Right atrium auricular region (tissue), 2 donors: ENCODE measurements around the genes KRTAP13-1, KRTAP20-3 and MIS18A.

GRCh38 chr21:28822754-28823514 is 62.2 kb downstream of the N6AMT1 start:
- PRO-cap = unidirectional peak, minus-strand start at chr21:28822933; bidirectional peak, plus-strand start at chr21:28823278, minus-strand start at chr21:28823104
- RAMPAGE, long total RNA, 2 experiments = no peak in any of the 2 experiments

DNA sequence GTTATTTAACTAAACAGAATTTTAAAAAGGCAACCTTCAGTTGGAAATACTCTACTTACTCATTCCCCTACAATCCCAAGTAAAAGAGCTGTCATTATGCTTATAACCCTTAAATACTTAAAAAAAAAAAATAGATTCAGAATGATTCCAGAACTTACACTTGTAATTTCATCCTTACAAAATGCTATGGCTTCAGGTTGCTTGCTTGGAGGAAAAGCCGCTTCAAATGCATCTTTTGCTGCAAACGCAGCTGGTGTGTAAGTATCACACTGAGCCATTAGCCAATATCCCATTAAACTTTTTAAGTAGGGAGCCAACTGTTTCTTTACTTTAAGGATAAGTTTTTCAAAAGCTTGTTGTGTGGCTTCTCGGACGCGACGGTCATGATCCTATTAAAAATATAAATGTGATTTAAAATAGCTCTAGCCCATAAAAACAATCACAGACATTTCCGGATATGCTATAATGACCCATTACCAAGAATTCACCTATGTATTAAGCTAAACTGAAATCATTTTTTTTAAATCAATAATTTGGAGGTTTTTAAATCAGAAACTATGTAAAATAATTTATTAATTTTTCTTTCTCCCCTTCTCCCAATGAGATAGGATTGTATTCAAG is 8.0 kb downstream of the LTN1 start:
- PRO-cap = no peak
- RAMPAGE, long total RNA, 2 experiments = no peak in any of the 2 experiments

- PRO-cap = bidirectional peak, plus-strand start at chr21:29181914, minus-strand start at chr21:29181907
- RAMPAGE, long total RNA, 2 experiments = no peak in any of the 2 experiments
Measured at GRCh38 chr21:29181713-29182061, 51.2 kb downstream of the MAP3K7CL start.

- PRO-cap = bidirectional peak, plus-strand start at chr21:29182434, minus-strand start at chr21:29182312
- RAMPAGE, long total RNA, 2 experiments = no peak in any of the 2 experiments
Measured at GRCh38 chr21:29182062-29182516, 51.6 kb downstream of the MAP3K7CL start.

- PRO-cap = no peak
- RAMPAGE, long total RNA, 2 experiments = no peak in any of the 2 experiments
Measured at GRCh38 chr21:29187955-29188370, 57.5 kb downstream of the MAP3K7CL start.

DNA sequence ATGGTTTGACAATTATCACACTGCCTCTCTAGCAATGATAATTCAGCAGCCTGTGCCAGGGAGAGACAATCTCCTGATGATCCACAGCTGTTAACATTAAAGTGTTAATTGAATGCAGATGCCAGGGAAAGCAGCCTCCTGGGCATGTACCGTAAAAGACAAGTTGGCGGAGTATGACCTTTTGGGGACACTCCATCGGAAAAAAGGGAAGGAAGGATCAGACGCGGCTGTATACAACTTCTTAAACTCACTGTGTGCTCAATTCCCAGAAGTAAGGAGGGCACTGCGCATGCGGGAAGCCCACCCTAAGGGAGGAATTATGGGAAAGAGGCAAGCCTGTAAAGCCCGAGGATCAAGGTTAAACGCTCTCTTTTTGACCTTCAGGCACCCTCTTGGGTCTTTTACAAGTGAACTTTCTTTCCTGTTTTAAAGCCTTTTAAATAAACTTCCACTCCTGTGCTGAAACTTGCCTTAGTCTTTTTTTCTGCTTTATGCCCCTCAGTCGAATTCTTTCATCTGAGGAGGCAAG is 62.7 kb downstream of the MAP3K7CL start:
- PRO-cap = no peak
- RAMPAGE, long total RNA, 2 experiments = start-site peak on the plus strand in 1 of 2 experiments, centred at position 338 of the sequence, 106 reads per replicate

DNA sequence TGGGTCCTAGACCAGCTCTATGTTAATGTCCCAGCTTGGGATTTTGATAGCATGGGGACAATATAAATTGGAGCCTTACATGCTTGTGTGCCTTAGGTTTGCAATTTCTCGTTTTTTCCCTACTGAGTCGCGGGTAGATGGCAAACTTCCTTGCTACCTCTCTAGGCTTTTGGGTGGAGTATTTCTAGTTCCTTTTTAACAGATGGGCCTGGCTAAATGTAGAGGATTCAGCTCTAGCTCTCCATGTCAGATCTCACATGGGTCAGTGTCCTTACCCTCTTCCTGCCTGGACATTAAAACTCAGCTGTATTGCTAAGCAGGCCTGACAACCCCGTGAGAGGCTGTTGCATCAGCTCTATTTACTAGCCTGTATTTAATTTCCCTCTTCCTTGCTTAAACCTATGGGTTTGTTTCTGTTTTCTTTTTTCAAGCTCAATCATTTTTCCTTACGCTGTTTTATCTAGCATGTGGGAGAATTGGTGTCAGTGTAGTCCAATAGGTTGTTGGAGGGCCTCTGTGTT is 79.6 kb upstream of the BACH1 start:
- PRO-cap = no peak
- RAMPAGE, long total RNA, 2 experiments = no peak in any of the 2 experiments

DNA sequence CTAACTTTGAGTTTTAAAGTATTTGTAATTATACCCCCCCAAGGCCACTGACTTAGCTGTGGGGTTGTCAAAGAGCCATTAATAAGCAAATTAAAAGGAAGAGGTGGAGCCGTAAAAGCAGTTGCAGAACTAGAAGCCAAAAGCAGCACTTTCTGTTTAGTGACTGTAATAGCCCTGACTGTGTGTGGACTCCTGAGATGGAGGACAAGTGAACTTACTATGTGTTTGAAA is 61.3 kb upstream of the BACH1 start:
- PRO-cap = no peak
- RAMPAGE, long total RNA, 2 experiments = no peak in any of the 2 experiments

DNA sequence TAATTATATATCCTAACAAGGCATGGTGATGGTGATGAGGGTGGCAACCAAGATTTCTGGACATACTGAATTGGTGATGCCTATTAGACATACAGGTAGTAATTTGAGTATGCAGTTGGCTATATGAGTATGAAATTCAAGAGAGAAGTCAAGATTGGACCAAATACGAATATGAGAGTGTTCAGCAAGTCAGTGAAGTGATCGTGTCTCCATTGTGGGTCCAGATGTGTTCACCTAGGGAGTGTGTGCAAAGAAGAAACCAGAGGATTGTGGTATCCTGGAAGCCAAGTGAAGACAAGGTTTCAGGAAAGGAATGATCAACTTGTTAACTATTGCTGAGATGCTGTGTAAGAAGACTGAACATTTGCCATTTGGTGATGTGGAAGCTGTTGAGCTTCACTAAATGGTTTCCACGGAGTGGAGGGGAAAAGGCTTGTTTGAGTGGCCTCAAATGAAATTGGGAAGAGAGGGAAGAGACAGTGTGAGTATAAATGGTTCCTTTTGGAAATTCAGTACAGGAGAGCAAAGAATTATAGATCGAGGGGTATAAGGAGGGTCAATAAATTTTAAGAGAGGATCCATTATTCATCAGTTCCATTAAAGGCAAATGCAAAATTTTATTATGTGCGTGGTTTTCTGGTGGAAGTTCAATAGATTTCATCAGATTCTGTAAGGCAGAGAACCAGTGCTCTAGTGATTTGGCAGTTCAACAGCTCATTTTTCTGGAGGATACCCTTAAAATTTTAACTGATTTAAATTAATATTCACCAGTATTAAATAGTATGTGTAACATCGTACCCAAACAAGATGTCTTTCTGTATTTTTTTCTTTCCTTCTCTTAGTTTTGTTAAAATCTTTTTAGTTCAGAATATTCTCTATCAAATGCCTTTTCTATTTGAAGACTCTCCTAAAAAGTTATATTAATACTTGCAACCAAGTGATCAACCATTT is 11.9 kb downstream of the BACH1 start:
- PRO-cap = no peak
- RAMPAGE, long total RNA, 2 experiments = no peak in any of the 2 experiments

- PRO-cap = no peak
- RAMPAGE, long total RNA, 2 experiments = no peak in any of the 2 experiments
Measured at GRCh38 chr21:29650308-29650854, 289.4 kb downstream of the GRIK1 start.

DNA sequence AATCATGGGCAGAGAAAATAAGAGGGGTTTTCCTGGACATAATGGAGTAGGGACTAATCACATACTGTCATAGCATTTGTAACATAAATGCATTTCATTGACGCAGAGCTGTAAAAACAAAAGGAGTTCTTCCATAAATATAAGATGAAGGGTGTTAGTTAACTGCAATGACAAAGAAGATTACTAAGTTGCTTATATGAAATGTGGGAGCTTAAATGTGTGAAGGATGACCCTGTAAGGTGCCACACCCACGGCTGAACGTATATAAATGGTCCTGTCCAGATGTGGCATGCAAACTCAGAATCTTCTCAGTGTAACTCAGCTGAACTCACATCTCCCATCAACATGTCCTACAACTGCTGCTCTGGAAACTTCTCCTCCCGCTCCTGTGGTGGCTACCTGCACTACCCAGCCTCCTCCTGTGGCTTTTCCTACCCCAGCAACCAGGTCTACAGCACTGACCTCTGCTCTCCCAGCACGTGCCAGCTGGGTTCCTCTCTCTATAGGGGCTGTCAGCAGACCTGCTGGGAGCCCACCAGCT is at the start of gene KRTAP13-1:
Gene KRTAP13-1, plus strand, starts transcription at position 290 of the 541 bp plus-strand sequence.
- PRO-cap = no peak
- RAMPAGE, long total RNA, 2 experiments = no peak in any of the 2 experiments

GRCh38 chr21:30408569-30409462 is 13.0 kb downstream of the KRTAP13-1 start:
- PRO-cap = no peak
- RAMPAGE, long total RNA, 2 experiments = no peak in any of the 2 experiments

DNA sequence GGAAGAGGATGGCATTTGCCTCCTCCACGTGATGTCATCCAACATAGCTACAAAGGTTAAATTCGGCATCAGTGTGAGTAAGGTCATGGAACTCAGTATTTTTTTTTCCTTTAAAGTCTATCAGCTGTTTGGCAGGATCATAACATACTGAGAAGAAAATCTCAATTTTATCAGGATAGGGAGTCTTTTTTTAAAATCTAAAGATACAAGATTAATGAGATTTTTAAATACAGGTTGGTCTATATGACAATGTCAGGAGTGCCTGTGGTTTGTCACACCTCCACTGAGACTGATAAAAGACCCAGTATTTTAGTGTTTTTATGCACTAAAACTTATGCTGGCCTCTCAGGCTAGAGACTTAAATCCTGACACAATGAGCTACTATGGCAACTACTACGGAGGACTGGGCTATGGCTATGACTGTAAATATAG is at the start of gene KRTAP20-3:
Gene KRTAP20-3, plus strand, starts transcription at position 349 of the 432 bp plus-strand sequence.
- PRO-cap = no peak
- RAMPAGE, long total RNA, 2 experiments = no peak in any of the 2 experiments

DNA sequence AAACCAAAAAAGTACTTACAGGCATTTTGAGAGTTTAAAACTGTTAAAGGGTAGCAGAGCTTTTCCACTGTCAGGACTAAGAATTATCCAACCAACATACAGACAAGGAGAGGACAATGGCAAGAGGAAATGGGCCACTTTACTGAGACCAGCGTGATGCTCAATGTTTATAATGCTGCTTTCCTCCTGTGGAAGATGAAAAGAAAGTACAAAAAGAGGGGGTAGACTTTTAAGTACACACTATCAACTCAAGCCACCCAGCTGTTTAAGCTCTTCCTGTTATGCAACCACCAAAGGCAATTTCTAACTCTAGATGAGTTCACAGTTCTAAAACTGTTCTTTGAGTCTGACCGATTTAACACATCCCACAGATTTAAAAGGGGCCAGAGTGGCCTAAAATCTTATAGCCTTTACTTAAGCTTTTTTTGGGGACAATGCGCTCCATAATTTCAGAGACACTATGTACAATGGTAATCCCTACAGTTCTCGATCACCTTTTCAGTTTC is 120.9 kb upstream of the KRTAP19-8 start:
- PRO-cap = no peak
- RAMPAGE, long total RNA, 2 experiments = no peak in any of the 2 experiments

- PRO-cap = bidirectional peak, plus-strand start at chr21:31371315, minus-strand start at chr21:31371041
- RAMPAGE, long total RNA, 2 experiments = no peak in any of the 2 experiments
Measured at GRCh38 chr21:31370814-31371091, 26.7 kb upstream of the TIAM1 start.

DNA sequence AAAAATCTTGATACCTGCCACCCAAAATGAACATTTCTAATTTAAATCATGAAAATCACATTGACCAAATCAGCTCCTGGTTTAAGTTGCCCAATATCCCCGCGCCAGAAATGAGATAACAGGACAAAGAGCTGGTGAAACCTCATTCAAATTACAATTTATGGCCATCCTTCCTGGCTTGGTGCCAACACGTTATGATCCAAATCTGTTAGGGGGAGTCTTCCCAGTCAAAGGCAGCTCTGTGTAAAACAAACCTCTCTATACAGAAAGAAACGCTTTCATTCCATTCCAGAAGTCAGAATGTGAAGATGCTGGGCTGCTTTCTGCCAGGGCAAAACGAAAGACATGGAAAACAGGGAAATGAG is 53.4 kb upstream of the TIAM1 start:
- PRO-cap = no peak
- RAMPAGE, long total RNA, 2 experiments = no peak in any of the 2 experiments

- PRO-cap = no peak
- RAMPAGE, long total RNA, 2 experiments = no peak in any of the 2 experiments
Measured at GRCh38 chr21:31511340-31511540, 148.3 kb upstream of the SOD1 start.

GRCh38 chr21:31679826-31680393 is 20.4 kb downstream of the SOD1 start:
- PRO-cap = no peak
- RAMPAGE, long total RNA, 2 experiments = no peak in any of the 2 experiments

DNA sequence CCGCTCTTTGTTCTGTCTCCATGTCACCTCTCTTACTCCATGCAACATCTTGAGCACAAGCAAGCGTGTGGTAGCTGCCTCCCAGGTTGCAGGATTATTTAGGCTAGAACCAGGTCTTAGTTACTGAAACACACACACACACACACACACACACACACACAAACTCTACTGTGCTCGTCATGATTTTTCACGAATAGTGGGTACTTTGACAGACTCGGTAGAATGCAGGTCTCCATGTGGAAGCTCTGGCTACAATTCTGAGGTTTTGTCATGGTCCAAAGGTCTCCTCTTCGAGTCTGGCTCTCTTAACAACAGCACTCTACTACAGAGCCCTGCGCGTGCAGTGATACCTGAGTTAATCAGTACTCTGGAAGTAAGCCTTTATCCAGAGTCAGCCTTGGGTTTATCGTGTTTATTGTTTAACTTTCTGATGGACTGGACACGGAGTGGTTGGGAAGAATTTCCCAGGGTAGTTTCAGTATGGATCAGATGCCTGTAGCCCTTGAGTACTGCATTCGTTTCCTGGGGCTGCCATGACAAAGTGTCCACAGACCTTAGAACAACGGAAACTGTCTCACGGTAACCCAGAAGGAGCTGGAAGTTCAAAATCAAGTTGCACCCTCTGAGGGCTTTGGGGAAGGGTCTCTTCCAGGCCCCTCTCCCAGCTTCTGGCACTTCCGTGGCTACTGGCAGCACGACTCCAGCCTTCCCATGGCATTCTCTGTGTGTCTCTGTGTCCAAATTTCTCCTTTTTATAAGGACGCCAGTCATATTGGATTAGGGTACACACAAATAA is 27.7 kb downstream of the HUNK start:
- PRO-cap = no peak
- RAMPAGE, long total RNA, 2 experiments = no peak in any of the 2 experiments

DNA sequence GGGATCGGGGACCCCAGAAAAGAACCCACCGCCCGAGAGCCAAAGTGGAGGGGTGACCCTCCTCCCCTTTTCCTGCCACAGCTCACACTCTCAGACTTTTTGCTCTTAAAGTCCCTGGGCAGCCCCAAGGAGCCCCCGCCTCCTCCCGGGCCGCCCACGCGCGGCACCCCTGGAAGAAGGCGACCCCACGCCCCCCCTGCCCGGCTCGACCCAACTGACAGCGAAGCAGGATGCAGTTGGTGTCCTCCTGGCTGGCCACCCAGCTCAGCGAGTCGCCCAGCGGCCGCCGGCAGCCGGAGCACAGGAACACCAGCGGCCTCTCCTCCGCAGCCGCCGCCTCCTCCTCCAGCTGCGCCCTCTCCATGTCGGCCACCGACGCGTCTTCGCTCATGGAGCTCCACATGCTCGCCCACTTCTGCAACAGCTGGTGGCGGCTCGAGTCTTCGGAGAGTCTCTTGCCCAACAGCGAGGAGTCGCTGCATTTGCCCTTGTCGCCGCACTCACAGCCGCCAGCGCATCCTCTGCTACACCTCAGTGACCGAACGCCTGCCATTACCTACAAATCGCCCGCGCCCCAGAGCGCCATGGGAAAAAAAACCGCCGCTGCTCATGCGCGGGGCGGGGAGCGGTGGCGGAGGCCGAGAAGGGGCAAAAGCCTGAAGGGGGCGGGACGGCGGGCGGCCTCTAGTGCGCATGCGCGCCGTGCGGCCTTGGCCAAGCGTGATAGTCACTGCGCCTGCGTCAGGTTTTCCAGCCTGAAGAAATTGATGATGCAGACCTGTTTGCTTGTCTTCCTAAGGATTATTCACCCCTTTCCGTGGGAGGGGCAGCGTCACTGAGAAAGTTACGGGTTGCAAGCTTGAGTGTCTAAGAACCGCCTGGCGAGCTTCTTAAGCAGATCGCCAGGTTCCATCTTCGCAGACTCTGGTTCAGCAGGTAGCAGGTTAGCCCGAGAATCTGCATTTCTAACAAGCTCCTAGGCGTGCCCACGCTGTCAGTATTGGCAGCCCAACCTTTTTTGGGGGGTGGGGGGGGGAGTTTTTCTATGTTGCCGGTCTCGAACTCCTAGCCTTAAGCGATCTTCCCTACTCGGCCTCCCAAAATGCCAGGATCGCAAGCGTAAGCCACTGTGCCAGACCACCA is at the start of gene MIS18A:
Gene MIS18A, minus strand, starts transcription at position 588 of the 1,143 bp plus-strand sequence.
- PRO-cap = bidirectional peak, plus-strand start at position 744 of the sequence, minus-strand start at position 586 of the sequence
- RAMPAGE, long total RNA, 2 experiments = start-site peak on the minus strand in 2 of 2 experiments, centred at positions 575 to 583 of the sequence, 20 to 31 reads per replicate